ENCODE results near the genes TAS2R50 and PRB3.

DNA sequence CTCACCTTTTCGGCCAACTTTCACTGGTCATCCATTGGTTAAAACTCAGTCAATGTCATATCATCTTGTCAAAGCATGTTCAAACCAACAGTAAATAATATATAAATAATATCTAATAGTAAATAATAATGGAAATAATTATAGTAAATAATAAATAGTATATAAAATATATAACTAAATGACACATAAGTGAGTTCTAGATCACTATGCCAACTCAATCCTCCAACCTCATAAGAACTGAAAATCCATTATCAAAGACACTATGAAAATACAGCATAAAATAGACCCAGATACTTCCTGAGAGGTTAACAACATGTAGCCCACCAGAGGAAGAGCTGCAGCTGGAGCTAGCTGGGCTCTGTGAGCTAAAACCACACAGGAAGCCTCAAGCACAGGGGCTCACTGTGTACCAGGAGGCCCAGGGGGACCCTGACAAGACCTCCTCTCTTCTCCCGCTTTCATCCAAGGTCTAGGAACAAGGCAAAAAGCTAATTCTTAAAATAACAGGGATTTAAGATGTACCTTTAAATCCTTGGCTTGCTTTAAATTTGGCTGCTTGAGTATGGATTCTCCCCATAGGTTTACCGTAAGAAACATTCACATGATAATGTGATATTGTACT is 53.5 kb downstream of the EIF2S3B start:
- PRO-cap: unidirectional peak, plus-strand start at position 405 of the sequence

DNA sequence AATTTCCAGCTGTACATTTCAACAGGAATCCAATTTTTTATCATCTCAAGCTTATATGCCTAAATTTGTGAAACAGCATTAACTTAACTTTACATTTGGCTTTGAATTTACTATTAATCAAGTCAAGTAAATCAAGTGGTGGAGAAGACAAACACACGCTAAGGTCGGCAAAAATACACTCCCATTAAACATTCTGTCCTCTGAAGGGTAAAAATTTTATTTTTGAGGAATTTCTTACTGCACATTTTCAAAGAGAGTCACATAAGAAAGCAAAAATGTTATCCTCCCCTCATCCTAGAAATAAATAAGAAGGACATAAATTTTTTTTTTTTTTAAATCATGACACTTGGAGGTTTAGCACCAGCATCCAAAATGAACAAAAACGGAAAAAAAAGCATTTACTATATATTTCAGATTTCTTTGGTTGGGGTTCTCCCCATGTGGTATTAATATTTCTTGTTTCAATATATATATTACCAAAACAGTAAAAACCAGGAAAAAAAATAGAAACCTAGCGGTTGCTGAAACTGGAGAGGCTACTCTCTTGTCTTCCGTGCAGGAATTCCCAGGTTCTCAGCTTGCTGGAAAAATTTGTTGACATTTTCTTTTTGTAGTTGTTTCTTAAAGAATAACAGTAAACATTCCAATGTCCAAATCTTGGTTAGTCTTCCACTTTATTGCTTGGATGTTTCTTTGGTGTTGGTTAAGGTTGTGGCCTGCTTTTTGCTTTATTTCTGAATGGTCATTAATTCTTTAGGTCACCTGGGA is 24.0 kb downstream of the YBX3 start:
- PRO-cap: no peak

DNA sequence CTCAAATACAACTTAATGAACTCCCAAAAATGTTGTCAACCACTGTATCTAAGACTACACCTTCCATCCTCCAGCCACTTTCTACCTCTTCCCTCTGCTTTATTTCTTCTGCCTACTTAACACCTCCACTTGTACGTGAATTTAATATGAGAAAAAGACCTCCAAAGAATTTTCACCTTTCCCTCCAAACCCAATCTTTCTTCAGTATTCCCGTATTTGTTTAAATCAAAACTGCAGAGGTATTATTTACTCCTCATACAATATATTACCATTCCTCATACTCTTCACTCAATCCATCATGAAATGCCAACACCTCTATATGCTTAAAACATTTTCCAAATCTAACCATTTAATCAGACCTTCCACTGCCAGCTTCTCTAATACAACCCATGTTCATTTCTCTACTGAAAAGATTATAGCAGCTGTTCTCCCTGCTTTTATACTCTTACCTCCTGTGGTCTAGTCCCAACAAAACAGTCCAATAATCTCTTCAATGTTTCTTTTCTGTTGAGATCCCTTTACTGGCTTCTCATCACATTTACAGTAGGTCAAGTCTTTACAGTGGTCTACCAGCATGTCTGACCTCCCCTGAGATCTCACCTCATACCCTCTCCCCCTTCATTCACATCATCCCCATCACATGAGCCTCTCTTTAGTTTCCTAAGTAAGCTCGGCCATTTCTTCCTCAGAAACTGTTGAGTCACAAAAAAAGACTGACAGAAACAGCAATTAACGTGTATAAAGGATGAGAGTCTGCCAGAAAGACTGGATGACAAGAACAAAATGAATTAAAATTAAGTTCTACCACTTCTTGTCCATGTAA is 15.8 kb downstream of the YBX3 start:
- PRO-cap: no peak

- PRO-cap: no peak
These were observed 14.3 kb downstream of the YBX3 start for GRCh38 chr12:10708713-10709301.

- PRO-cap: no peak
These were observed 5.7 kb downstream of the YBX3 start for GRCh38 chr12:10717166-10718009.

DNA sequence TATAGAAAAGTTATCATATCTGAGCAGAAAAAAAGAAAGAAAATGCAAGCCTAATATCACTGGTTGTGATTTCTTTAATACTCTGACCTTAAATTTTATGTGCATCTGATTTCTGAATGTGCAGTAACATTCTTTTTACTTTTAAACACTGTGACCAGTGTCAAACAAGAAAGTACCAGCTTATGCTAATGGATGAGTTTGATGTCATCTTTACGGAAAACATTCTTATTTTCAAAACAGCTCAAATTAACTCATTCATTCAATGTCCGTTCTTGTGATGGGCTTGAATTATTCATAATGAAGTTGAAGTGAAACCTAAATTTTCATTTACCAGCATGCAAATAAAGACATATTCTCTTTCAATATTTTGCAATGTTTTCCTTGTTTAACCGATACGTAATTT is at the start of gene TAS2R50:
TAS2R50 (minus strand) TSS at position 69 of the 403 bp plus-strand sequence.
- PRO-cap: no peak

DNA sequence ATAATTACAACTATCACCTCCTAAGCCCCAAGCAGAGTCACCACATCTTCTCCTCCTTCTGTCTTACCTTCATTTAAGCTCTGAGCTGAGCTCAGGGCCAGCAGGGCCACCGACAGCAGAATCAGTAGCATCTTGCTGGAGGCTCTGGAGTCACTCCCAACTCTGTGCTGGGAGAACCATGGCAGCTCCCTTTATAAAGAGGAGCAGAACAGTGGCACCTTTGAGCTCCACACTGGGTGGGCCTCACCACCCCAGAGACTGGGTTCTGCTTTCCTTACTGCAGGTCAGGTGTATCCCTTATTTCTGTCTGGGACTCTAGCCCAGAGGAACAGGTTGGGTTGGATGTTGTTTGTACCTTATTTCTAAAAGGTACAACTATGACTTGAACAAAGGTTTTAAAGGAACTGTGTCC is at the start of gene PRB3:
PRB3 (minus strand) TSS at position 169 of the 412 bp plus-strand sequence.
- PRO-cap: no peak

GRCh38 chr12:11315307-11315927 is 5.2 kb upstream of the PRB4 start:
- PRO-cap: no peak

GRCh38 chr12:11639656-11640015 is 9.8 kb upstream of the ETV6 start:
- PRO-cap: no peak

DNA sequence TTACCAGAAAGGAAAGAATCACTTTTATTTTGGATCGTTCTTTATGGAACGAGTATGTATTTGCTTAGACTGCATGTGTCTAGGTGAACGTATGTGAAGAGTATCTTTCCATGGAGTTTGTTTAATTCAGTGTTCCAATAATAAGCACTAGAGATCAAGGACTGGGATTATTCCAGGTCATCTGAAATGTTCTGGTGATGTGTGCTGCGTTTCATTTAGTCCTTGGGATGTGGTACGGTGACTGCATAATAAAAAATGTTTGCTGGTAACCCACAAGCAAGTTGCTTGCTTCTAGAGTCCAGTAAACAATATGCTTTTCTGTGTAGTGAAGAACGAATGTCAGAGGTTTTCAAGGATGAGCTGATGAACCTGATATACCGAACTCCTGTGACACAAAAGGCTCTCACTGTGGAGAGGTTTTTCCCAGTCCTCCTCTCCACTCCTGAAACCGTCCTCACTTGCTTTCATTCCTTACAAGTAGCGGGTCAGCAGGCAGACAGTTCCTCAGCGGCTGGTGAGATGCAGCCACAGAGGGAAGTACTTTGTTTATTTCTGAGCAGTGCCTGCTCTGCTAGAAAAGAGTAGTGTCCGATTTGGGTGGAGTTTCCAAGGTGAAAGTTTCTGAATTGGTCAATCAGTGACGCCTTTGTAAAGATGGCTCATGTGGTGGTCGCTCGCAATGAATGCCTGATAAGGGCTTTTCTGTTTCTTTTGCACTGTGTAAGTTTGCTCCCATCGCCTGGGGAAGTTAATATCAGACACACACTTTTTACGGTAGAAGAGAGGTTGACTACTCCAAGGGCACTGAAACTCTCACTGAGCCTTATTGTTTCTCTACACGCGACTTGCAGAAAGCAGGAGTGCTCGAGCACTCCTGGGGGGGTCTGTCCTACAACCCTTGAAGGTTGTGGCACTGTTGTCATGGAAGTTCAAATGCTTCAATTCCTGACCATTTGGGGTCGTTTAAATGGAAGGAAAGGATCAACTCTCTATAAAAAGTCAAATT is 3.0 kb downstream of the ETV6 start:
- PRO-cap: bidirectional peak, plus-strand start at position 218 of the sequence, minus-strand start at position 183 of the sequence; bidirectional peak, plus-strand start at position 467 of the sequence, minus-strand start at position 472 of the sequence

GRCh38 chr12:11702870-11703813 is 53.7 kb downstream of the ETV6 start:
- PRO-cap: no peak

GRCh38 chr12:11706493-11707693 is 57.4 kb downstream of the ETV6 start:
- PRO-cap: no peak

DNA sequence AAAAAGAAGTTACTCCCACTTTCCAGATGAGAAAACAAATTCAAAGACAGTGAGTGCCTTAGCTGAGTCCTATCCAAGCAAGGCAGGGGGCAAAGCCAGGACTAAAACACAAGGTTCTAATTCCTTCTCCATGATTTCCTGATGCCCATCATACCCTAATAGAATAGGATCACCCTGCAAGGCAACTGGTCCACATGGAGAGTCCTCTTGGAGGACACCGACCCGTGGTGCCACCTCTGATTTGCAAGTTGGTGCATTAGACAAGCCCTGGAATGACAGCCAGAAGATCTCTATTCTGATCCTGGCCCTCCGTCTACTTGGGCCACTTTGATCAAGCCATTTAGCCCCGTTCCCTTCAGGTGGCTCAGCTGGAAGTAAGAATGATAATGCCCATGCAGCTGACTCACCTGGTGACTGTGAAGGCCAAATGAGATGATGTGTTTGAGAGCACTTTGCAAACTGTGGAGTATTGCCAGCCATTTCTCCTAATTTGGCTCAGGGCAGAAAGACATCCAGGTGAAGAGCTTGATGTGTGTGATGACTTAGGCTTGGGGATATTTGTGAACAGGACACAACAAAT is 165.8 kb downstream of the ETV6 start:
- PRO-cap: no peak

DNA sequence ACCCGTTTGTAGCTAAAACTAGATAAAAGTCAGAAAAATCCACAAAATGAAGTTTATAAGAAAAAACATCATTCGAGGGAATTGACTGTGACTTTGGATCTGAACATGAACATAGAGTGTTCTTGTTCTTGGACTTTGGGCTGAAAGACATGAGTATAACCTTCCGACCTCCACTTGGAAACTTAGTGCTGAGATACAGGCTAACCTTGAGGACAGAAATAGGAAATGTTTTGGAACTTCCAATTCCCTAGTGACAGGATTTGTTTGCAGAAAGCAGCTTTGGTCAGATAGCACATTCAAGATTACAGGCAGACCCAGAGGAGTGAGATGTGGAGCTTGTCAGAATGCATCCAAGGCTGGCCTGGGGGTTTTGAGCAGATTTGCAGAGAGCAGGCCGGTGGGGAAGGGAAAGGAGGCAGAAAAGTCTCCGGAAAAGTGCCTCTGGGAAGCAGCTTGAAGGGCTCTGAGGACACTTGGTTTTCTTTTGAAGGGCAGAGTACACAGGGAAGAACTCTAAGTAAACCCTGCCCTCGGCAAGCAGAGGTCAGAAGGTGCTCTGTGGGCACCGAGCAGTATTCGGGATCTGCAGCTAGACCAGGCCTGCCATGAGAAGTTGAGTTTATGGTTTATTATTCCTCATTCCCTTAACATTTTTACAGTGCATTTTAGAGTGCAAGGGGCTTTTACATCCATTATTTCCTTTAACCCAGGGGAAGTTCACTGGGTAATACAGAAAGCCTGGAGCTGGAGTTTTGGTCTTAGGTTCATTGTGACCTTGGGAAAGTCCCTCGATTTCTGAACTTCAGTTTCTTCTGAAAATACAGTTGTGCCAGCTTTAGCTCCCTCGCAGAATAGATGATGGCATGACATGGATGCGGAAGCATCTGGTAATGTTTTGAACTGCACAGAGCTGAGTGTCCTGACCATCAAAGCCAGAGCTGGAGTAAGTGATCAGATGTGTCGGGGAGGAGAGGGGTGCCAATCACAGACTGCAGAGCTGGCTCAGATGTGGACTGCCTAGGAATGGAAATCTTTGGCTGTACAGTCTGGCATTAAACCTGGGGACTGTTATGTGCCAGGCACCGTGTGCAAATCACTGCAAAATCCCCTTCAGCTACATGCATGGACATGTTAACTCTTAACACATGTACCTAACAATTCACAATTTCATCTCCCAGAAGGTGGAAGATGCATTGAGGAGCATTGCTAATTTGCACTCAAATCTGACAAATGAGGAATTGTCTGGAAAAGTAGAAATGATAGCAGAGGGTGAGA is 180.6 kb downstream of the ETV6 start:
- PRO-cap: unidirectional peak, plus-strand start at position 311 of the sequence

DNA sequence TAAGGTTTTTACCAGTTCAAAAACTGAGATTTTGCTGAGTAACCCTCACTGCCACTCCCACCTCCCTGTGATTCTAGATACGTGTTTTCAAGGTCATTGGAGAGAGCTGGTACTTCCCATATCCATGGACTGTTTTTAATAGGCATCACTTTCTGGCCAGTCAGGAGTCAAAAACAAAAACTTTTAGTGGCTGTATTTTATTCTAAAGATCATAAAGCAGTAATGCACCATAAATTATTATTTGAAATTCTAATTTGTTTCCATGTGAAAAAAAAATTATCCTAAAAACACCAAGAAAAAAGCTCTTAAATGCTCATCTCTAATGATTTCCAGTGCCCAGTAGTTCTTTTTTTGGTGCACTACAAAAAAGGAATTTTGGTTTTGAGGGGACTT is 187.5 kb downstream of the ETV6 start:
- PRO-cap: no peak

DNA sequence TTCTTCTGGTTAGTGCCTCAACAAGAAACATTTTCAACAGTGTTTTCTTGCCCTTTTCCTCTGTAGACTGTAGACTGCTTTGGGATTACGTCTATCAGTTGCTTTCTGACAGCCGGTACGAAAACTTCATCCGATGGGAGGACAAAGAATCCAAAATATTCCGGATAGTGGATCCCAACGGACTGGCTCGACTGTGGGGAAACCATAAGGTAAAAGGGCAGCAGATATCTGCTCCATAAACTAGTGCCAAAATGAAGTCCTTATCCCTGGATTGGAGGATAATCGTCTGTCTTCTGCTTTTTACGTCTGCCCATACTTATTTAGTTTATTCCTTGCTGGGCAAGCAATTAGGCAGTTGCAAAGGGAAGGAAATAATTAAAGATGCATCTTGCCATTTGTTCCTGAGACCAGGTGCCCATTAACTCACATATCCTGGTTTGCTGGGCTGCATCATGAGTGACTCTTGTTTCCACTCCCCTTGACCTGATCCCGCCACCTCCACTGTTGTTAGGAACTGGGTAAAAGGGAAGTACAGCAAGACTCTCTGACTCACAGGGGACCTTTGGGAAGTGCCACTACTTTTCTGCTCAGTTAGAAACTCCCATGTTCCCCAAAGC is 186.3 kb upstream of the BCL2L14 start:
- PRO-cap: bidirectional peak, plus-strand start at position 547 of the sequence, minus-strand start at position 439 of the sequence

DNA sequence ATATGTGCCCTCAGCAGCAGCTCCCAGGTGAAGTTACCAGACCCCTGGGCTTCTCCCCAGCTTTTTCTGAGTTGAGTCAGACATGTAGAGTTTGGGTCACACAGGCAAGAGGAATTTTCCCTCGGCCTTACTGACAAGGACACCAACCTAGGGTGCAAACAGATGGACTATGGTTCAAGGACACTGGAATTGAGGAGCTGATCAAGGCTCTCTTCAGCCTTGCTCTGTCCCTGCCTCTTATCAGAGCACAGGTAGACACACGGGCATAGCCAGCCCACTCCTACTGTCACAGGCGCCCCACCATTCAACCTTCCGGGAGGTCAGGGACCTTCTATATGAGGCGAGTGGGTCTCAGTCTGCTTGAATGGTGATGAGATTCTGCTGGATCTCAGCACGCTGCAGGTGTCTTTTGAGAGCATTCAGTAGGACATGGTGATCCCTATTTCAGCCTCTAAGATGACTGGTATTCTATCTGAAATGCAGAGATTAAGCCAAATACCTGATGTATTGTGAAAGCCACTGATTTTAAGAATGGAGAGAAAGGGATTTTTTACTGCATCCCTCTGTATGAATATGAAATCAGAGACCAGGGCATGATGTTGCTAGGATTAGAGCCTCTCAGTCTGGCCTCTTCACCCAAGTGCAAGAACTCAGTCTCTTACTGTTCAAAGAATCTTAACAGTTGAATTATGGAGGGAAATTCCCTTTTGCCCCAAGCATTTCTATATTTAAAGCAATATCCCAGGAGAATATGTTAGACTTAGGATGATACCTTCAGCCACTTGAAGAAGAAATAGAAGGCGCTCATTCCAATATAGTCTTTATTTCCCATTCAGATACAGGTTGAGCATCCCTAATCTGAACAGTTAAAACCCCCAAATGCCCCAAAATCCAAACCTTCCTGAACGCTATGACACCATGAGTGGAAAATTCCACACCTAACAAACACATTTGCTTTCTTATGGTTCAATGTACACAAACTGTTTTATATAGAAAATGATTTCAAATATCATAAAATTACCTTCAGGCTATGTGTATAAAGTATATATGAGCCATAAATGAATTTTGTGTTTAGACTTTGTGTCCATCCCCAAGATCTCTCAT is 177.7 kb upstream of the BCL2L14 start:
- PRO-cap: no peak

- PRO-cap: no peak
These were observed 45.8 kb upstream of the BCL2L14 start for GRCh38 chr12:12024763-12025496.

GRCh38 chr12:12032416-12033611 is 37.9 kb upstream of the BCL2L14 start:
- PRO-cap: unidirectional peak, plus-strand start at chr12:12032979; bidirectional peak, plus-strand start at chr12:12033313, minus-strand start at chr12:12033230; unidirectional peak, minus-strand start at chr12:12033409; unidirectional peak, minus-strand start at chr12:12033442

DNA sequence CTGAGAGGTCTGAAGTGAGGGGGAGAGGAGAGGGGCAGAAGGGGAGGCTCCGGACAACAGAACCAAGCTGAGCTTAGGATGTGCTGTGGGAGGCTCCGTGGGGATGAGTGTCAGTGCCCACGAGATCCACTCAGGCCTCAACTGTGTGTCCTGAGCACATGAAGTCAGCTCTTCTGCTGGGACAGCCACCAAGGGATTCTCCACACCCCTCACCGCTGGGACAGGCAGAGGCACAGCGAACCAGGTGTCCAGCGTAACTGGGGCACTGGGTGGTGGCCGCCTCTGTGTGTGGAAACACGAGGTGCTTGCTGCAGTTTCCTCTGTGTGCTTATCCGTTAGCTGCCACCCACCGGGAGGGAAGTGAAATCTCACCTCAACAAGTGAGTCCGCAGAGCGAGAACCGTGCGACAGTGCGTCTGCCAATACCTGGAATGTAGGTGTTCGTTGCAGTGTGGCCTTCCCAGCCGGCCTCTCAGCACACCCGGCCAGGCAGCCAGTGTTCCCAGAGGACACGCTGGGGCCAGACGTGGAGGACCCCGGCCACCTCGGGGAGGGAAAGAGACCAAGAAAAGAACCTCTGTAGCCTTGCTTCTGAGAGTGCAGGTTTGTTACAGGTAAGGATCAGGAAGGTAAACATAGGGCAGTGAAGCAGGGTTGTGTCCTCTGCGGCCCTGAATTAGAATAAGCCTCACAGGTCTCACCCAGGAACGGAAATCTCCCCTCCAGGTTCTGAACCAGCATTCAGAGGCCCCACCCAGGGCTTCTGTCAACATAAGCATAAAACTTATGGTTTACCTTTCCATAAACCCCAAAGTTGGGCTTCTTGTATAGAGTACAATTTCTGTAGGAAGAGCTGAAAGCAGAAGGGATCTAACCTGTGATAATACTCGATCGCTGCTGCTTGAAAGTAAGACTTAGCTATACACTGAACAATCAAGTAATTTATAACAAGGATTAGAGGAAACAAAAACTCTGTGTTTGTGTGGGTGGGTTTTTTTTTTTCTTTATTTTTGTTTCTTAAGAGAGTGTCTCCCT is 1.5 kb downstream of the BCL2L14 start:
- PRO-cap: no peak